ENCODE measurements around a stretch of chr14.

DNA sequence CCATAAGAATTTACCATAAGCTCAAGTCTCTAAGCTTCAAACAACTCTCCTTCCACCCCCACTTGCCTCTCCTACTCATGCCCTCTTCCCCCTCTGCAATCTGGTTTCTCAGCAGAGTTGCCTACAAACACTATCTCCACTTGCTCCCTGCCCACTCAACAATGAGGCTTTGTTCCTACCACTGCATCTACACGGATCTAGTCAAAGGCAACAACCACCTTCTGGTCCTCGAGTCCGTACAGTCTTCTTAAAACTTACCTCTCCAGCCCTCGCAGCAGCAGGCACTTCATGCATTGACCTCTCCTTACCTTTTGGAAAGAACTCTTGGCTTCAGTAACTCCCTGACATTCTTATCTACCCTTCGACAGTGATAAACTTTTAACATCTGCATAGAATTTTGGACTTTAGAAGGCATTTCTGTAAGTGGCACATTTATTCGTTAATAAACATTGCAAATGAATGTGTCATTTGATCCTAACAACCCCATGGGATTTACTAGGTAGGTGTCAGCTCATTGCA is 17.4 kb upstream of the FBLN5 start:
- RRBS = no CpG with 5 or more reads among the region's 6 CpGs

DNA sequence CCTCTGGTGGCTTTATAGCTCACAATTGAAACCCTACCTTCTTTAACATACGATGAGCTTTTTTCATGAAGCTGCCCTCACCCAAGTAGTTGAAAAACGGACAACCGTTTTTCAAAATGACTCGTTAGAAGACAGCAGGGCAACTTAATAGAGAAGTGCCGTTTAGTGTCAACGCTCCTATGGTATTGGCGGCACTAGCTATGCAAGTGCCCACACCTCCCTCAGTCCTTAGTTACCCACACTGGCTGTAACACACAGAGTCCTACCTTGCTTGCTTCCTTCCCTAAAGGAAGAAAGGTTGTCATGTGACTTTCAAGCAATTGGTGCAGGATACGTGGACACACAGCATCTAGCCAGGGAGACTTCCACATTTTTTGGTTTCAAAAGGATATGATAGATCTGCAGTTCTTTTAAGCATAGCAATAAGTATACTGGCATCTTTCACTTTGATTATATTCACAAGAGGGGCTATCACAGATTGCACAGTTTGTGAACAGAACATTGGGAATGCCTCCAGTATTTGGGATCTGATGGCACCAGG is 825 bp upstream of the TRIP11 start:
- RRBS = no CpG with 5 or more reads among the region's 8 CpGs

- RRBS = no CpG with 5 or more reads among the region's 2 CpGs
These were observed 1.0 kb downstream of the ATXN3 start for GRCh38 chr14:92105392-92105752.

DNA sequence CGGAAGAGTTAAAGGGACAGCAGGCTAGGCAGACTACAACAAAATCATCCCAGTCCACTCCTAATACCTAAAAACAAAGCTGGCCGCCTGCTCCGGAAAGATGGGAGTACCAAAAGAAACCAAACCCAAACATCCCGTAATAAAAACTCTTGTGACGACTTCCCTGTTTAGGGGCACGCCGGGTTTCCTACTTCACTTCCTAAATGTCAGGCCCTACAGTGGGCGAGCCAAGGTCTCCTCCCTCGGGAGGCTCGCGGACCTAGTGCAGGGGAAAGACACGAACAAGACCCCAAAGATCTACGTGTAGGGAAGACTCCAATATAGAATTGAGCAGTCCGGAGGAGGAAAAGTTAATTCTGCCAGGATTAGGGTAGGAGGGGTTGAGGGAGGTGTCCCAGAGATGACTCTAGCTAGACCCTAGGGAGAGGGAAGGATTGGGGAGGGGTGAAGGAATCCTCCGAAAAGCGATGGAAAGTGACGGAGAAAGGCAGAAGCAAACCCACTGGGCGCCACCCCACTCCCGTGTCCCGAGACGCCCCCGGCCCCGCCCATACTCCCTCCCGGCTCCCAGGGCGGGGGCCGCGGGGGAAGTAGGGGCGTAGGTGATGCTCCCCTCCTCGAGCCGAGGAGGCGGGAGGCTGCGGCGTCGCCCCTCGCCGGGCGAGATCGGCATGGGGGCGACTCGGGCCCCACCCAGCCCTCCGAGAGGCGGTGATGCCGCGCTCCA is 466 bp downstream of the ATXN3 start:
- RRBS = under 1% methylated on average over 15 of the region's 44 CpGs

- RRBS = no CpG with 5 or more reads among the region's 3 CpGs
These were observed 20.1 kb downstream of the CPSF2 start for GRCh38 chr14:92141811-92142343.

DNA sequence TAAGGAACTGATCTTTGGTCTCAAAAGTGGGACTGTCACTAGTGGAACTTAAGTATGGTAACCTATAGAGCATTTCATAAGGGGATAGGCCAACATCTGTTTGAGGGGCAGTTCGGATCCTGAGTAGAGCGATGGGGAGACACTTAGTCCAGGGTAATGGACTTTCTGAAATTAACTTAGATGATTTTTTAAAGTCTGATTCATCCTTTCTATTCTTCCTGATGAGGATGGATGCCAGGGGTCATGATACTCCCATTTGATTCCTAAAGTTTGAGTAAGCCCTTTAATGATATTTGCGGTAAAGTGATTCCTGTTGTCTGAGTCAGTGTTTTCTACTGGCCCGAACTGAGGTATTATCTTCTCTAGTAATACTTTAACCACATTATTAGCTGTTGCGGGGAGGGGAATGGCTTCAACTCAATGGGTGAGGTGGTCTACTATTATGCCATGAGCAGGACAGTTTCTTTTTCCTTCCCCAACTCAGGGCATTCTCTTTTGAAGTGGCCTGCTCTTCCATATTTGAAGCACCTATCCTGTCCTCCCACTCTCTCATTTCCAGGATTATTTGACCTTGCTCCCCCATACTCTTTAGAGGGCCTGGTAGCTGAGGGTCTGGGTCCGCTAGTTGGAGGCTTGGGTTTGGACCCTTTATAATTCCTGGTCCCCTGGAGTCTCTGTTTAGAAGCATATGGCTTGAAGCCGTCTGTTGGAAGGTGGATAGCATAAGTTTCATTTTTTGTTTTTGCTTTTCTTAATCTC is 111.7 kb downstream of the RIN3 start:
- RRBS = no CpG with 5 or more reads among the region's 7 CpGs

DNA sequence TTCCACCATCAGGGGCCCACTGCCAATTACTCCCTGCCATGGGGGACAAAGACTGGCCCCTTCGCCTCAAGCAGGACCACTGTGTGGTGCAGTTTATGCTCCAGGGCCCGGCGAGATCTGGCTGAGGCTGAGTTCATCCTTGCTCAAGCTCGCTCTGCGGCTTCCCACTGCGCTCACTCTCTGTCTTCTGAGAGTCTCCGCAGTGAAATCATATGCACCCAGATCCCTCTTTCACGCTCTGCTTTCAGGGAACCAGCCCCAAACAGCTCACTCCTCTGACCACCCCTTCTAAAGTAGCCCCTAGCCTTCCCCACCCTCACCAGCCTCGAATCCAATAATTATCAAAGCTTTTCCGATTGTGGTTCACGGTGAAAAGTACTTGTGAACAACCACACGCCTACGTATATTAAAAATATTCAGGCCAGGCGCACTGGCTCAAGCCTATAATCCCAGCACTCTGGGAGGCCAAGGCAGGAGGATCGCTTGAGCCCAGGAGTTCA is 95.1 kb downstream of the LGMN start:
- RRBS = no CpG with 5 or more reads among the region's 15 CpGs

DNA sequence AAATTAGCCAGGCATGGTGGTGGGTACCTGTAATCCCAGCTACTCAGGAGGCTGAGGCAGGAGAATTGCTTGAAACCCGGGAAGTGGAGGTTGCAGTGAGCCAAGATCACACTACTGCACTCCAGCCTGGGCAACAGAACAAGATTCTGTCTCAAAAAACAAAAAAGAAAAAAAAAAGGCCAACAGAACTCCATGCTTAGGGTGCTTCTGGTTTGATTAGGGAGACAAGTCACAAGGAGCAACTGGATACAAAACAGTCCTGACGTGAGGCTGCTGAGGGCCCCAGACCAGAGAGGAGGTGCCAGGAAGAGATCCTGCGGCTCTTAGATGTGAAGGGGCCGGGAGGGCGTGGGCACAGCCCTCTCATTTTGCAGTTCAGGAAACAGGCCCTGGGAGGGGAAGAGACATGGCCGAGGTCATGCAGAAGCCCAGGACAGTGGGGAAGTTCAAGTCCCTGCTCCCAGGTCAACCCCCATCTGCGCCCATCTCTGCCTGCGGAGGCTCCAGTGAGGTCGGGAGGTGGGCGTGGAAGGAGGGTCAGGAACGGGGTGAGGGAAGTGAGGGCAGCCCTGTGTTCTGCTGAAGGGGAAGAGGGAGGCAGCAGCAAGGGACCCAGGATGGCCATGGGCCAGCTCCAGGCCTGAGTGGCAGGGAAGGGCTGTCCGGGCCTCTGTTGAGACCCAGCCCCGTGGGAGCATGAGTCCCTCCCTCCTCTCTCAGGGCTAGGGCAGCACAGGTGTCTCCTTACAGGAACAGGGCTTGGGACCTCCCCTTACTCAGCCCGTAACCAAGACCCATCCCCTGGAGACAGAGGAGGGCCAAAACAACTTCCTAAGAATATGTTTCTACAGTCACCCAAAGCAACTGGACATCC is 91.0 kb downstream of the LGMN start:
- RRBS = no CpG with 5 or more reads among the region's 14 CpGs

- RRBS = no CpG with 5 or more reads among the region's 1 CpG
These were observed 55.9 kb downstream of the LGMN start for GRCh38 chr14:92692556-92692871.

- RRBS = no CpG with 5 or more reads among the region's 9 CpGs
These were observed 8.5 kb upstream of the GOLGA5 start for GRCh38 chr14:92785357-92786184.

- RRBS = 71% methylated on average over 6 of the region's 29 CpGs
These were observed 9.6 kb downstream of the CHGA start for GRCh38 chr14:92932330-92933081.

- RRBS = no CpG with 5 or more reads among the region's 7 CpGs
These were observed 61.9 kb downstream of the CHGA start for GRCh38 chr14:92984788-92985323.

DNA sequence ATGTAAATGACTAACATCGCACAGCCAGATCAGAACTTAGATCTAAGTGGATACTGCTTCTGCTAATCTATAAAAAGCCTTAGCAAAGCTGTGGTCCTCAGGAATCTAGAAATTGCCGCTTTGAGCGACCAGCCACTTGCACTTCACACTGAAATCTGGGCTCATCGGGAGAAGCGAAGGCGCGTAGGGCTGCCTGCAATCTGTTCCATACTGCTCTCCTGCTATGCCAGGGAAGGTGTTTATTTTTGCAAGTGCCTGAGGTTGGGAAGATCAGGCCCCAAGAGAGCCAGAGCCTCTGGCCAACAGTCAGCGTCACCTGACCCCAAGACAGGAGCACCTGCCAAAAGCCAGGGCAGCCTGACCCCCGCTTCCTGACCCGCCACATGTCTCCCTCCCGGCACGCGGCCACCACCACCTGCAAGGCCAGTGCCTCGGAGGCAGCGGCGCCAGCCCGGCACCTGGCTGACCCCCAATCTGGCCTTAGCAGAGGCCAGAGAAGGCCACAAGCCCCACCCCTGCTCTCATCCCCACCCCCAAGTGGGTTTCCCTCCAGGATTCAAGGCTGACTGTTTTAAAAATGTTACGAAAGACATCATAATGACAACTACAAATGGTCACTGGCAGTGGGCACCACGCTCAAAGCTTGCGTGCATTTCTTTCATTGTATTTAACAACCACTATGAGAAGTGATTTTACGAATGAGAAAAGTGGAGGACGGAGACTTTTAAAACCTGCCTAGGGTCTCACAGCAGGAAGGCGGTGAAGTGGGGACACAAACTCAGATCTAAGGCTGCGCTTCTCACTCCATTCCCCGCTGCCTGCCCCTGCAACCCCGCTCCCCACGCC is 94.5 kb downstream of the CHGA start:
- RRBS = 87% methylated on average over 7 of the region's 27 CpGs

DNA sequence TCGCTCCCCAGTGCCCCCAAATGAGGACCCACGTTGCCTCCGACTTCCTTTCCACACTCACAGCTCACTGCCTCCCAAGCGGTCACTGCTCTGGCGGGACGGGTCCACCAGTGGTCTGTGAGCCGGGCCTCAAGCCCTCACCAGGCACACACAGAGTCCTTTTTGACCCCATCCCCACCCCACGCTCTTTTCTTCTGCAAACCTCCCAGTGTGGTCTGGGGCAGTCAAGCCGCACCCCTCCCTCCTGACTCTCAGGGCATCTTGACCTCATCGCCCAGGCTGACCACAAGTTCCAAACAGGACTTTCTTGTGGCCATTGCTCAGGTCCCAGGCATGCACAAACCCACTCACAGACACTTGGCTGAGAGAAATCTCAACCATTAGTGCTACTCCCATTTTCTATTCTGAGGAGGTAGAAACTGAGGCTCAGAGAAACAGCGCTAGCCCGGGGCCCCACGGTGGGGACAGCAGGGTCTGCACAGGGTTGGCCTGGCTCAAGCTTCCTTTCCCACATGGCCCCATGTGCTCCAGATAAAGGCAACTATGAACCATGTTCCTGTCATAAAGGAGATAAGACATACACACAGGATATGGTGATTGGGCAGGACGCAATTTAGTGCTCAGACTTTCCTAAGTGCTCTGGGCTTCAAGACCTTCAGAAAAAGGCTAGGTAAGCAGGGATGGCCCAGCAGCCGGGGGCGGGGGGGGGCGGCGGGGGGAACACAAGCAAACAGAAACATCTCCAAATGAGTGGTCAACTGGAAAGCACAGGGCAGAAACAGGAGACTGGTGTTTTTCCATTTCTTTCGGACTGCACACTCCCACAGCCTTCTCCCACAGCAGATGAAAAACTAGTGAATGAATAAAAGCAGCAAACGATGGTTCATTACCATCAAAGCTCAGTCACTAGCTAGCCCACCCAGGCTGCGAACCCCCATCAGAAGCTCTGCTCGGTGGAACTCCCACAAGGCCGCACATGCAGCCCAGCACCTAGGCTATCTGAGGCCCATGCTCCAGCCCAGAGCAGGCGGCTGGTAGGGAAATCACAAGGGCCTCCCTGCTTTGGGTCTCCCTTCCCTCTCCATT is 69.5 kb downstream of the ITPK1 start:
- RRBS = no CpG with 5 or more reads among the region's 24 CpGs

DNA sequence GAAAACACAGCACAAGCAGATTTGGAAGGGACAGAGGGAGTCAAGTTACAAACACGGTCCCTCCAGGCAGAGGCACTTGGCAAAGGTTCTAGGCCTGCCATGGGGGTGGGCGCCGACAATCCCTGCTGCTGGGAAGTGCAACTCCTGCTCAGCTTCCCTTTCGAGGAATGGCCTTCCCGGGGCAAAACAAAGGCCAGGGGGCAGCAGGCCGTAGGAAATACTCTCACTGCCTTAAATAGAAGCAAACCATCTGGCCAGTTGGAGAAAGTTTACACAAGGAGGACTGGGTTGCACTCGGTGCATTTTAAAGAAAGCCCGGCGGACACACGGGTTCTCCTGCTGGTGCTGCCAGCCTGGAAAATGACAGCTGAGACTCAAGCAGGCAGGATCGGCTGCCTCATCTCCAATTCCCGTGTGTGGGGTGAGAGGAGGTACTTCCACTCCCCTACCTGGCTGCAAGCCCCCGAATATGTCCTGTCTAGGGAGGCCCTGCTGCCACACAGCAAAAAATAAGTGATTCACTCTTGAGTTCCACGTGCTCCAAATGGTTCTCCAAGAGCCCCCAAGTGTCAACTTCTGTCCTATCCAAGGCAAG is 65.7 kb downstream of the ITPK1 start:
- RRBS = no CpG with 5 or more reads among the region's 14 CpGs

GRCh38 chr14:93181955-93182332 is 2.8 kb downstream of the MOAP1 start:
- RRBS = no CpG with 5 or more reads among the region's 4 CpGs

DNA sequence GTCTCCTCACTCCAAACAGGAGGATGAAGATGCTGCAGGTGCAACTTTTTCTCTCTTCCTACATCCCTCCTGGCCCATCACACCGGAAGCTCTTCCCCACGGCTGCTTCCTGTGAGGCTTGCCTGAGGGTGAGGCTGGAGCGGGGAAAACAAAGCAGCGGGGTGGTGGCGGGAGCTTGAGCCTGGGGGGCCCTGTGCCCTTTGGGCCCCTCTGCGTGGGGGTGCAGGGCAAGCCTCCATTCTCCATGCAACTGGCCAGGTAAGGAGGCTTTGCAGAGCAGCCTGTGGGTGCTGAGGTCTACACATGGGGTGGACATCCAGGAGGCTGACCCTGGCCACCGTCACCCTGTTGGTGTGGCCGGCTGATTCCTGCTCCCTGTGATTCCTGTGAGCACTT is 70.7 kb downstream of the PRIMA1 start:
- RRBS = 24% methylated on average over 1 of the region's 8 CpGs

DNA sequence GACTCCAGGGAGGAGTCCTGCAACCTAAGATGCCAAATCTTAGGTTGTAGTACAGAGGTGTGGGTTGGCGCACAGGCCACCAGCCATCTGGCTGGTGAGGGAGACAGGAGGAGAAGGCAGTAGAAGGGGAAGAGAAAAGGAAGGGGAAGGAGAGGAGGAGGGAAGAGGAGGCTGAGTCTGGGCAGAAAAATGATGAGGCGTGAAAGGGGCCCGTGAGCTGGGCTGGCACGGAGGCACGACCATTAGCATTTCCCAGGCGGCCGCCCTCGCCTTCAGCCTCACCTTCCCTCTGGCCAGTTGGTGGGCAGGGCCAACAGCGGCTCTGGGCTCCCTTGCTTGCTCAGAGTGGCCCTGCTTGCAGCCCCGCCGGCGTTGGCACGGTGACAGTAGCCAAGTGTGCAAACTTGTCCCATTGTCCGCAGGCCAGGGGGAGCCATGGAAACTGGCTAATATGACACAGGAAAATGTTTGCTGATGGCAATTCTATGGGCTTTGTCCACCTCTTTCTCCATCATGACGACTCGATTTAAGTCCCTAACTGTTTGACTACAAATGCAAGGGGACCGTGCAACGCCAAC is 1.1 kb upstream of the FAM181A start:
- RRBS = no CpG with 5 or more reads among the region's 18 CpGs

DNA sequence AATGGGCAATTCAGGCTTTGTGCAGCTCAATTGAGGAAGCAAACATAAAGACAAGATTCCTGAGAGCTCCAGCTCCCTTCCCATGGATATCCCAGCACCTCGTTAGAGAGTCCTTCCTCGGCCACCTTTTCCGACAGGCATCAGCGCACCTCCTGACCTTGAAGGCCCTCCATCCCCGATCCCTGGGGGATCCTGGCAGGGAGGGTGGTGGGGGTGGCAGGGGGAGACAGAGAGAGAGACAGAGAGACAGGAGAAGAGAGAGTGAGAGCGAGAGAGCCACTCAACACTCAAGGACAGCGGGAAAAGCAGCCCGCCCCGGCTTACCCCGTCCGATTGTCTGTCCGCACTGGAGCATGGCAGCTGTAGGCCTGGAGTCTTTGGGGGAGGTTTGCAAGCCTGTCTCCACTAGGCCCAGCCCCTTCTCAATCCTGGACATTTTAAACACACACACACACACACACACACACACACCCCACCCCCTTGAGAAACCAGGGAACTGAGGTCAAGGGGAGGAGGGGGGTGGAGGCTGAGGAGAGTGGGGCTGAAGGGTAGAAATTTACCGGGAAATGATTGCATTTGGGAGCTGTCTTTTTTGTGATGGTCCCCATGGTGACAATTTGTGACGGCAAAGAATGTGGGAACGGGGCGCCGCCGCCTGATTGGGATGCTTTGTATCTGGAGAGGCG is 410 bp upstream of the FAM181A start:
- RRBS = no CpG with 5 or more reads among the region's 19 CpGs

Measured in AG08470 (cell line).